Tongue (tissue), 2 donors: ENCODE data around the genes KRR1 and BBS10.

GRCh38 chr12:74280935-74281371 is 256.7 kb upstream of the ATXN7L3B start:
- RAMPAGE, long total RNA: no peak

- RAMPAGE, long total RNA: no peak
Observed at GRCh38 chr12:75510806-75511997, at the start of gene KRR1. Gene KRR1, minus strand, starts transcription at chr12:75511609.

GRCh38 chr12:75704725-75705176 is 193.3 kb upstream of the KRR1 start:
- RAMPAGE, long total RNA: no peak

DNA sequence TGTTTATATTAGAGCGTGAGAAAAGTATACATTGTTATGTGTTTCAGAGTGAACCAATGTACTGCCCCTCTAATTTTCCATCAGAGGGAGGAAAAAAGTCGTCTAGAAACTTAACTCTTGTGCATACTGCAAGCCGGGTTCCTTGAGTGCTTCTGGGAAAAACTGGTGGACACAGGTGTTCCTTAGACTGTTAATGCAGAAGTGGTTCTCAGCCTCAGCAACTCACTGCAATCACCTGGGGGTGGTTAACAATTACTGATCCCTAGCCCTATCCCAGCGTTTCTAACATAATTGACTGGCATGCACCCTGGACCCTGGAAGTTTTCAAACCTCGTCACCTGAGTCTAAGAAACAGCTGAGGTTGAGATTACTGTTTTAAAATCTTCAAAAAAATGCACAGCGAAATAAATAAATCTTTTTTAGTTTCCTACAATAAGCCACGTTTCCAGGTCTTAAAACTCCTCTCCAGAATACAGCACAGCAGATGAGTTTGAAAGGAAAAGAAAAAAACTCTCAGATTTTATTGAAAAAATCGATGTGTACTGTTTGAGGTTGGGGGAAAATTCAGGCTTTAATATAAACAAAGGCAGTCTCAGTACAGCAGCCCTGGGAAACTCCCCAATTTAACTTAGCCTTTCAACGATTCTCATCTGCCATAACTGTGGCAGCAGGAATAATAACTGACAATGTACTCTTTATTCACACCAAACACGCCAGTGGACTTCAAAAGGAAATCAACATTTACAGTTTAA is 98.4 kb downstream of the NAP1L1 start:
- RAMPAGE, long total RNA: no peak

GRCh38 chr12:76028995-76029506 is 55.4 kb downstream of the NAP1L1 start:
- RAMPAGE, long total RNA: no peak

- RAMPAGE, long total RNA: no peak
Observed at GRCh38 chr12:76032050-76033180, 52.1 kb downstream of the NAP1L1 start.

DNA sequence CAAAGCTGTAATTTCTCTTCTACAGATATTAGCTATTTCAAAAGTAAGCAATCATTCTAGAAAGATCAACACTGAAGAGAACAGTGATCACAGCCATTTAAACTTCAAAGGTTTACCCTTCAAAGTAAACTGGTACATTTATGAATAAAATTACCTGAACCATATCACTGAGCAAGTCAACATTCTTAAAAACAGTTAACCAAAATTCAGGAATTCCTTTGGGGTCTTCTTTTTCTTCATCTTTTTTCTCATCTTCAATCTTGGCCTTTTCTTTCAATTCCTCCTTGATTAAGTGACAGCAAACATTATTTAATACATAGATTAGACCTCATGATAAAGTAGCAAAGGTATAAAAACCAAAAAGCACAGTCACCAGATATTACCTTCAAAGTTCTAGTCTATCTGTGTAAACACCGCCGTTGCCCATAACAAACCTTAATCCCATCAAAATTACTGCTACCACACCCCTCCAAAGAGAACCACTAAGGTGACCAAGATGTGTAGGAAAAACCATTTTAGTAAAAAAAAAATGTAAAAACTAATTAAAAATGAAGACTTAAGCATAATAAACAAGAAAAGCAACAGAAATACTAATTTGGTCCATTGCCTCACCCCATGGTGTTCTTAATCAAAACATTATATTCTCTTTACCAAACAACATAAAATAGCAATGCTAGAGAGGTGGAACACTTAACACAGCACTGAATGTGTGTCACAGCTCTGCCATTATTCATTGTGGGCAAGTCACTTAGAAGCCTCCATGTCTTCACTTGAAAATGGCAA is 28.4 kb downstream of the NAP1L1 start:
- RAMPAGE, long total RNA: no peak

- RAMPAGE, long total RNA: no peak
Observed at GRCh38 chr12:76158544-76159336, 74.3 kb upstream of the NAP1L1 start.

GRCh38 chr12:76266562-76267364 is 81.5 kb downstream of the BBS10 start:
- RAMPAGE, long total RNA: no peak

GRCh38 chr12:76319469-76320070 is 28.6 kb downstream of the BBS10 start:
- RAMPAGE, long total RNA: no peak

- RAMPAGE, long total RNA: start-site peak on the minus strand at chr12:76348351-76348449, 84 and 27 reads in 2 replicates
Observed at GRCh38 chr12:76347992-76348694, at the start of gene BBS10. Gene BBS10, minus strand, starts transcription at chr12:76348415.

- RAMPAGE, long total RNA: no peak
Observed at GRCh38 chr12:76512662-76512942, 47.0 kb downstream of the OSBPL8 start.

- RAMPAGE, long total RNA: no peak
Observed at GRCh38 chr12:76866076-76866732, 12.6 kb downstream of the CSRP2 start.

- RAMPAGE, long total RNA: no peak
Observed at GRCh38 chr12:77238106-77238783, 172.9 kb upstream of the E2F7 start.

DNA sequence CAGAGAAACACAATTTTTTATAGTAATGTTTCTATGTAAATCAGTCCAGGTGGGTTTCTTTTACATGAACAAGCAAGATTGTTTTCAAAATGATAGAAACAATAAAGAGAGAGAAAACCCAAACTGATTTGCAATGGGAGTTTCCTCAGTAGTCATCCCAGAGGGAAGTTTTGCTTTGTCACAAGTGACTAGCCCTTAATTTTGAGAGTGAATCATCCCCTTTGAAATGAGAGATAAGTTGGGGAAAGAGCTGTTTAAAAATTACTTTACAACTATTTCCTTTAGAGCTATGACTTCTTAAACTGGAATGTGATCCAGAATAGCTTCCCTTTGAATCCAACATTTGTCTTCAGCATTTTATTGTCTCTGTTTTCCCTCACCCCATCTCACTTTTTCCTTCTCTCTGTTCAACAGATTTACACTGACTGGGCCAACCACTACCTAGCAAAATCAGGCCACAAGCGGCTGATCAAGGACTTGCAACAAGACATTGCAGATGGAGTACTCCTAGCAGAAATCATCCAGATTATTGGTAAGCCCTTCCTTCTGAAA is 109.3 kb downstream of the NAV3 start:
- RAMPAGE, long total RNA: no peak

GRCh38 chr12:78293196-78293824 is 462.6 kb downstream of the NAV3 start:
- RAMPAGE, long total RNA: no peak

DNA sequence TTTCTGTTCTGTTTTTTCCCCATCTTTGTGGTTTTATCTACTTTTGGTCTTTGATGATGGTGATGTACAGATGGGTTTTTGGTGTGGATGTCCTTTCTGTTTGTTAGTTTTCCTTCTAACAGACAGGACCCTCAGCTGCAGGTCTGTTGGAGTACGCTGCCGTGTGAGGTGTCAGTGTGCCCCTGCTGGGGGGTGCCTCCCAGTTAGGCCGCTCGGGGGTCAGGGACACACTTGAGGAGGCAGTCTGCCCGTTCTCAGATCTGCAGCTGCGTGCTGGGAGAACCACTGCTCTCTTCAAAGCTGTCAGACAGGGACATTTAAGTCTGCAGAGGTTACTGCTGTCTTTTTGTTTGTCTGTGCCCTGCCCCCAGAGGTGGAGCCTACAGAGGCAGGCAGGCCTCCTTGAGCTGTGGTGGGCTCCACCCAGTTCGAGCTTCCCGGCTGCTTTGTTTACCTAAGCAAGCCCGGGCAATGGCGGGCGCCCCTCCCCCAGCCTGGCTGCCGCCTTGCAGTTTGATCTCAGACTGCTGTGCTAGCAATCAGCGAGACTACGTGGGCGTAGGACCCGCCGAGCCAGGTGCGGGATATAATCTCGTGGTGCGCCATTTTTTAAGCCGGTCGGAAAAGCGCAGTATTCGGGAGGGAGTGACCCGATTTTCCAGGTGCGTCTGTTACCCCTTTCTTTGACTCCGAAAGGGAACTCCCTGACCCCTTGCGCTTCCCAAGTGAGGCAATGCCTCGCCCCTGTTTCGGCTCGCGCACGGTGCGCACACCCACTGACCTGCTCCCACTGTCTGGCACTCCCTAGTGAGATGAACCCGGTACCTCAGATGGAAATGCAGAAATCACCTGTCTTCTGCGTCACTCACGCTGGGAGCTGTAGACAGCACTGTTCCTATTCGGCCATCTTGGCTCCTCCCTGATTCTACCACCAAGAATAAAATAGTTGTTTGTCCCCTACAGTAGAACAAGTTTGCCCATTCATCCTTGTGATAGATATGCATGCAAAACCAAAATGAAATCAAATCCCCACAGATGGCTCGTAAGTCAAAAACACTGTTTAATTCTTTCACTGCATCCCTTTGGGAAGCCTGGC is 180.5 kb downstream of the SYT1 start:
- RAMPAGE, long total RNA: no peak

DNA sequence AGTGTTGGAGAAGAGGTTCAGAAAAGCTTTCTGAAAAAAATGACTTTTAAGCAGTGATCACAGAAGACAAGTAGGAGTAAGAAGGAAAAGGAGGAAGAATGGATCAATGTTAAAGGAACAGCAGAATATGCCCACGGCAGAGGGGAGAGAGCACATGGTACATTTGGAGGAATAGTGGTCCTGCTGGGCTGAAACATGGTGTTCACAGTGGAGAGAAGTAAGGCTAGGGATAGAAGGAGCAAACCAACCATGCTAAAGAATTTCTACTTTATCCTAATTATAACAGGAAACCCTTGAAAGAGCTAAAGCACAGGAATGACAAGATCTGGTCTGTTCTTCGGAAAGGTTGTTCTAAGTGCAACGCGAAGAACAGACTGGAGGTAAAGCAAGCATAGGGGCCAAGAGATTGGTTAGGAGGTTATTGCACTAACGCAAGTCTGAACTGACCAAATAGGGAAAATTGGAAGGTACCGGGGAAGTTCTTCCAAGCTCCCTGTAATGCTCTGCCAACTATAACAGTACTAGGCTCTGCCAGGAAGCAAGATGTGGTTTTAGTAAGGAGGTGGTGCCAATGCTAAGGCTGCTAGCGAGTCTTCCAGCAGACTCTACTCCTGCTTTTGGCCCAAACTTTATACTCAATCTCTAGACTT is 138.7 kb downstream of the PAWR start:
- RAMPAGE, long total RNA: no peak

DNA sequence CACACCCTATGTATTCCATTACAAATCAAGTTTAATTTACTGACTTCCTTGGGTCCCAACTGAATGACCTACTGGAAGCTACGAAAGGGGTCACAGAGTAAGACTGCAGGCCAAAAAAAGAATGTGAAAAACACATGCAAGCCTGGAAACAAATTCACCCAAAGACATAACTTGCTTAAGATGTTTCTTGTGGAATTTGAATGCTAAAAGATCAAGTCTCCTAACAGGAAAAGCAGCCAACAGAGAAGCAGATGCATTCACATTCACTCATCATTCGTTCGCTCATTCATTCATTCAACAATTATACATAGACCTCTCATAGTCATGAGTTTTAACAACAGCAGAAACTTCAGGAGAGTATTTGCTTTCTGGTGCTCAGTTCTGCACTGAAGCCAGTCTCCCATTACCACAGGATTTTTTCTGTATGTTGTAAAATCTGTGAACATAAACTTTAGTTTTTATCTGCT is 132.7 kb downstream of the PAWR start:
- RAMPAGE, long total RNA: no peak

GRCh38 chr12:79605092-79605373 is 85.7 kb downstream of the PAWR start:
- RAMPAGE, long total RNA: no peak